Thyroid gland (tissue), 7 donors: ENCODE measurements around a stretch of chr2.

- PRO-cap, 2 experiments: no peak in any of the 2 experiments
- RAMPAGE, long total RNA, 5 experiments: no peak in any of the 5 experiments
Measured at GRCh38 chr2:62424930-62425452, 81.0 kb downstream of the TMEM17 start.

DNA sequence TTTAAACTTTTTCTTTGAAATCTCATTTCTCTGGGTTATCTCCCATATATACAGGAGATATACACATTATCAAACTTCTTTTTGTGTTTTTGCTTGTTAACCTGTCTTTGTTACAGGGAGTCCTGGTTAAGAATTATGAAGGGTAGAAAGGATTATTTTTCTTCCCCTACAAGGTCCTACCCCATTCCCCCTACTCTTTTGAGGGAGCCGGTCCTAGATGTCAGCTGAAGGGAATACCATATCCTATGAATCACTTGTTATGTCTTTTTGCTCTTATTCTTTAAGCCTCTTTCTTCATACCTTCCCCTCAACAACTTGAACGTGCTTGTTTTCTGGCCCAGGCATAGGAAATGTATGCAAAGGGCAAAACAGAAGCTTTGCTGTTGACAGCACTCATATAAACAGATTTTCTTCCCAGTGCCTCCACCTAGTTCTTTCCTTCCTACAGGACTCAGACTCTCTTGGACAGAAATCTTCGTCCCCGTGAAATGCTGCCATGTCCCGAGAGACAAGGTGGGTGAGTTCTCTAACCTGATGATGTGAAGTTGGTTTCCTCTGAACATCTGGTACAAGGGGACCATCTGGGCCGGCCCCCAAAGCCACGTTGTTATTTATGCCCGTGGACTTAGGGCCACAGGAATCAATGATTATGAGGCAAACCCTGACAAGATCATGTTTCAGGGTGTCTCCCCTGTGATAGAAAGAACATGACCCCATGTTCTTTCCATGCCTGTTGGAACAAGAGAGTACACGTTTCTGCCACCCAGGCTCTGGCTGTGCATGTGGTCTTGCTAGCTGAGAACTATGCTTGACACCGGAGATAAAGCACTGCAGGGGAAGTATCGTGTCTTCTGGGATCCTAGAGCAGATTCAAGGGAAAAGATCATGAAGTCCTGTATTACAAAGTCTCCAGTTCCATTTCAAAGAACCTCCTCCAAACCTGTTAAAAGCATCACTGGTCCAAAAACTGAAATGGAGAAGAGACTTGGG, 64.4 kb downstream of the TMEM17 start:
- PRO-cap, 2 experiments: no peak in any of the 2 experiments
- RAMPAGE, long total RNA, 5 experiments: no peak in any of the 5 experiments

DNA sequence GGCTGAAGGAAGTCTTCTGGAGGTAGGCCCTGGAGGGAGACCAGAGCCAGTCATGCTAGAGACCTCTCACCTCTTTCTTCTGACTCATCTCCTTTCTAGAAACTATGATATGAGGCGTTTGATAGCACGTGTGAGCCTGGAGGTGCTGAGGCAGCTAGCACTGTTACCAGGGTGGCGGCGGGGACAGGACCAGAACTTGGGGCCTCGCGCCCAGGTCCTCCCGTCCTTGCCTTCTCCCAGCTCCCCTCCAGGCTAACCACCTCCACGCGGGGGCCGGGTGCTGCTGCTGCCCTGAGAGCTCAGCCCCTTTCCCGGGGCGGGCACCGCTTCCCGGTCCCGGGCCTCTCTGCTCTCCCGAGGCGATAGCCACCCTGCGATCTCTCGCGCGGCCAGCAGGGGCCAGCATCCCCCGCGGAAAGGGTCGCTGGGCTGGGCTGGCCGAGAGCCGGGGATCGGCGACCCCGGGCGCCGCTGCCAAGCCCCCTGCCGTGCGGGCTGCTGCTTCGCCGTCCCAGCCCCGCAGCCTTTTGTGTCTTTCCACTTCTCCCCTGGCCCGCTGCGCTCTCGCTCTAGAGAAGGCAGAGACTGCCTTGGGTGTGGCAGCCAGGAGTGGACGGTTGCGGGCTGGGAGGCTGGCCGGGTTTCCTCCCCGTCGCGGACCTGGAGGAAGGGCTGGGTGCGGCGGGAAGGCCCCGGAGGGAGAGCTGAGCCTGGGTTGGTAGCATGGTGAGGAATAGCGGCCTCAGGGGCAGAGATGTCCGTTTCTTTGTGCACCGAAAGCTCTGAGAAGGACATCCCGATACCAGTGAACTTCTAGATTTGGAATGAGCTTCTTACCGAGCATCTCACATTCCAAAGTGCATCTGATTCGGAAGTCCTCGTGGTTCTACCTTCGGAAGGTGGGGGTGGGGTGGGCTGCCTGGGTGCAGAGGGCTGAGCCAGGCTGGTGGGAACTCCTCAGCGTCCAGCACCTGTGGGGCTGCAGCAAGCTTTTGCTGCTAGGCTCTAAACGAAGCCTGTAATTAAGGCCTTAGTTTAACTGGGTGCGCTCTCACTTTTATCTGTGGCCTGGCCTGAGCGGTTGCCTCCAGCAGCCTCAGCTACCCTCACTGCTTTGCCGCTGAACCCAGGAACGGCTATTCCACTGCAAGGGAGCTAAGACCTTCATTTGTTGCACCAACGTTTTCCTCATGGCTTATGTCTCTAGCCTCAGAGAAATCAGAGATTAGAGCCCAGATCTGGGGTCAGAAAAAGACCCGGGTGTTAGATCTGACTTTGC, 48.8 kb downstream of the TMEM17 start:
- PRO-cap, 2 experiments: no peak in any of the 2 experiments
- RAMPAGE, long total RNA, 5 experiments: no peak in any of the 5 experiments

GRCh38 chr2:63468427-63469076, 119.7 kb downstream of the WDPCP start:
- PRO-cap, 2 experiments: no peak in any of the 2 experiments
- RAMPAGE, long total RNA, 5 experiments: no peak in any of the 5 experiments

GRCh38 chr2:63589642-63590163, 940 bp downstream of the MDH1 start:
- PRO-cap, 2 experiments: peak in 1 of 2 experiments; most common minus-strand start chr2:63589772 (in 1)
- RAMPAGE, long total RNA, 5 experiments: no peak in any of the 5 experiments

- PRO-cap, 2 experiments: no peak in any of the 2 experiments
- RAMPAGE, long total RNA, 5 experiments: no peak in any of the 5 experiments
Measured at GRCh38 chr2:63613736-63614126, 25.0 kb downstream of the MDH1 start.

GRCh38 chr2:63684195-63684535, 95.4 kb downstream of the MDH1 start:
- PRO-cap, 2 experiments: no peak in any of the 2 experiments
- RAMPAGE, long total RNA, 5 experiments: no peak in any of the 5 experiments

DNA sequence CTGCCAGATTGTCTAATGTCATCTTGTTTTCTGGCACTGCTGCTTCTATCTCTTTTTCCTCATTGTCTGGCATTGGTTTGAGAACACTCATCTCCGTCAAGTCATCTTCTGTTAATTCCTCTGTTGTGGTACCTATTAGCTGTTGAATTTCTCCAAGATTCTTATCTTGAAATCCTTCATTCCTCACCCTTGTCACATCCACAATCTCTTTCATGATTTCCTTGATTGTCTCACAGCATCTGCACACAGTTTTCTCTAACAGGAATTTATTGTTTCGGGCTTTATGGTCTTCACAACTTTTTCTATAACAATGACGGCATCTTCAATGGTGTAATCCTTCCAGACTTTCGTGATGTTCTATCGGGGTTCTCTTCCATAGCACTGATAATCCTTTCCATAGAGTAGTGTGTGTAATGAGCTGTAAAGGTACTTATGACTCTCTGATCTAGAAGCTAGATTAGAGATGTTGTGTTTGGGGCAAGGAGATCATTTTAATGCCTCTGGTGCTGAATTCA, 69.2 kb downstream of the VPS54 start:
- PRO-cap, 2 experiments: no peak in any of the 2 experiments
- RAMPAGE, long total RNA, 5 experiments: no peak in any of the 5 experiments

DNA sequence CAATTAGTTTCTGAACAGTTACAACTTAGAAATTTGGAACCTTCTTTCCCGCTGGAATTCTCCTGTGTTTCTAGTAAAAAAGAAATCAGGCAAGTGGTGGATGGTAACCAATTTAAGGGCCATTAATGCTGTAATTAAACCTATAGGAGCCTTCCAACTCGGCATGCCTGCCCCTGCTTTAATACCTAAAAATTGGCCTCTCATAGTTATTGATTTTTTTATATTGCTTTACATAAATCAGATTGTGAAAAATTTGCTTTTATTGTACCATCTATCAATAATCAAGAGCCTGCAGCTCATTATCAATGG, 26.7 kb downstream of the VPS54 start:
- PRO-cap, 2 experiments: no peak in any of the 2 experiments
- RAMPAGE, long total RNA, 5 experiments: no peak in any of the 5 experiments

DNA sequence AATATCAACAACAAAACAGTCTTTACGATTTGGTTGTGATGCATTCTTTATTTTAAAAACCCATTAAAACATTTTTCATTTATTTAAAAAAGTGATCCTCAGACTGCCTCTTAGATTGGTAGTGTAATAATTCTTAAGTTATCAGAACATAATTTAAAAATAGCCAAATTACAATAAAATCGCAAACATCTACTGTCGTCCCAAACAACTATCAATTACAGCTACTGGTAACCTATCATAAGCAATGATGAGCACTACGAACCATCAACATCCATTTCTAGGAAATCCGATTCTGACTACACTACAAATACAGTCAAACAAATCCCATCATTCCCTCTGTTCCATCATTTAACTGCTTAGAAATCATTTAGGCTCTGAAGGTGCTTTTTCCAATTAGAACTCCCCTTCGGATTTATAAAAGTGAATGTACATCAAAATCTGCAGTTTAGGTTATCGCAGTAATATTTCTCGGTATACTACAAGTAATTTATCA, 1.6 kb downstream of the VPS54 start:
- PRO-cap, 2 experiments: no peak in any of the 2 experiments
- RAMPAGE, long total RNA, 5 experiments: no peak in any of the 5 experiments

GRCh38 chr2:64124681-64124880, 19.6 kb downstream of the PELI1 start:
- PRO-cap, 2 experiments: no peak in any of the 2 experiments
- RAMPAGE, long total RNA, 5 experiments: no peak in any of the 5 experiments

GRCh38 chr2:64138642-64139270, 5.5 kb downstream of the PELI1 start:
- PRO-cap, 2 experiments: no peak in any of the 2 experiments
- RAMPAGE, long total RNA, 5 experiments: no peak in any of the 5 experiments

- PRO-cap, 2 experiments: no peak in any of the 2 experiments
- RAMPAGE, long total RNA, 5 experiments: no peak in any of the 5 experiments
Measured at GRCh38 chr2:64210651-64211422, 66.6 kb upstream of the PELI1 start.

DNA sequence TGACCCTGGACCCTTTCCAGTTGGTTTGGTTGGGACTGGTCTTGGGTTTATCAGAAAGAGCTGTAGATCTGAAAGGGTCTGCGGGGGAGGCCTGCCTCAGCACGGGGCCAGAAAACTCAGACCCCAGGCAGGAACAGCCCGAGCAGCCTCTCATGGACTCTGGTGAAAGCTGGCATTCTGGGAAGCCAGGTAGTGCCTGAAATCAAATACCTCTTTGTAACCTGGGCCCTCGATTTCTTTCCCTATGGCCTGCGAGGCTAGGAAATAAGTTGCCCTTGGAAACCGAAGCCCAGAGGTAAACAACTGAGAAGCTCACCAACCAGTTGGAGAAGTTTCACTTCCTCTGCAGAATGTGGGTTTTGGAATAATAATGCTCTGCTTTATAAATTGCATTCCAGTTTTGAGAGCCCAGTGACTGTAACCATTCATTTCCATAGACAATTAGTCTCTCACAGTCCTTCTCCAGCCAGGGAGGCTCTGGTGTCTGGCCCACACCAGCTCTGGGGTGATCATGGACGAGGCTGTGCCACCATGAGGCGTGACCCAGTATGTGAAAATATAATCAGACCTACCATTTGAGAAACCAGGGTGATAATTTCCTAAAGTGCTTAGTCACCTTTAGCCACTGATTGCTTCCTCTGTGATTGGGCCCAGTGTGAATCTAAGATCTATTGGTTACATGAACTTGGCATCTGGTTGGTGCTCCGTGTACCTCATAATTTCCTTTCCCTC, 133.0 kb upstream of the PELI1 start:
- PRO-cap, 2 experiments: no peak in any of the 2 experiments
- RAMPAGE, long total RNA, 5 experiments: no peak in any of the 5 experiments

DNA sequence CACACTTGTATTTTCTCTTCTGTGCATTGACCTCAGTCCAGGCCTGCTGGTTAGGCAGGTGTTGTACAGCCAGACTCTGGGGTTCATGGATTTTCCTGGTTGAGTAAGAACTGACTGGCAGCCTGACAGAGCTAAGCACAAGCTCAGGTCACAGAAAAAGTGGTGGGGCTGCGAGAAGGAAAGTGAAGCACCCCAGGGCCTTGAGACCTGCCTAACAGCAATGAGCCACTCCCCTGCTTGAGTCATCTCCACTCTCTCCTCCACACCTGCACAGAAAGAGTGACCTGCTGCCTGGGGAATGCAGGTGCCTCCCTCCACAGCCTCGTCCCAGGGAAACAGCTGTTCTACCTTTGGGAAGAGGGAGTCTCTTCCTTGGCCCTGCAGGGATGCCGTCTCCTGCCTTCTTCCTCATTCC, 91.4 kb upstream of the LGALSL start:
- PRO-cap, 2 experiments: no peak in any of the 2 experiments
- RAMPAGE, long total RNA, 5 experiments: no peak in any of the 5 experiments

GRCh38 chr2:64516579-64517046, 7.5 kb upstream of the AFTPH start:
- PRO-cap, 2 experiments: no peak in any of the 2 experiments
- RAMPAGE, long total RNA, 5 experiments: no peak in any of the 5 experiments

DNA sequence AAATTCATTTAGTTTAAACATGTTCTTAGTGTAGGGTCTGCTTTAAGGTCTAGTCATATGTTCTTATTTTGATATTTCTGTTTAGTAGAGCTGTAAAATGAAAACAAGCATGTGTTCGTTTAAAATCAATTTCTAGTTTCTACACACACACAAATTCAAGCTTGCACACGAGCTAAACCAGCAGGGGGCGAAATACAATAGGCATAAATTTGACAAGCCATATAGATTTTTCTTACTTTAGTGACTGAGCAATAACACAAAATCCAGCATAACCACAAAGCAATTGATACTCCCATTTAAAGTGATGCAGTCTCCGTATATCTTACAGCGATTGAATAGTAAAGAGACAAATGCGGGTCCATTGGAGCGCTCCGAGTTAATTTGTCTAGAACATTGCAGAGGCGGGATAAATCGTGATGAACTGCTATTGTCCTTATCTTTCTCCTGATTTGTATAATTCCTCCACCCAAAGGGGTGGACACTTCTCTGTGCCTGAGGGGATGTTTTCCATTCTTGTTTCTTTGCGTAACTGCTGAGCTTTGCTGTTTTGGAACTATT, 1.3 kb upstream of the AFTPH start:
- PRO-cap, 2 experiments: no peak in any of the 2 experiments
- RAMPAGE, long total RNA, 5 experiments: no peak in any of the 5 experiments

- PRO-cap, 2 experiments: no peak in any of the 2 experiments
- RAMPAGE, long total RNA, 5 experiments: no peak in any of the 5 experiments
Measured at GRCh38 chr2:64627787-64628115, 26.0 kb downstream of the SERTAD2 start.

DNA sequence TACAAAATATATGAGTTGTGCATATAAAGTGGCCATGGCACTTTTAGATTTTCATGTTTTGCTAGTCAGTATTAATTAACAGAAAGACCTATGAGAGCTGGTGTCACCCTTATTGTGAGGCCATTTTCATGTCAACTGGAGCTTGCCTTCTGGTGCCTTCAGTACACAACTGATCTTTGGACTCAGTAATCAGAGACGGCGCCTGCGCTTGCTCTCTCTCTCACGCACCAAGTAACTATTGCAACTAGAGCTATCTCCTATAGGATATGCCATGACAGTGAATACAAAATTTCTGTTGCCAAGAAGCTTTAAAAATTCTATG, 3.0 kb downstream of the SERTAD2 start:
- PRO-cap, 2 experiments: no peak in any of the 2 experiments
- RAMPAGE, long total RNA, 5 experiments: no peak in any of the 5 experiments

GRCh38 chr2:64748652-64749083, 95.0 kb upstream of the SERTAD2 start:
- PRO-cap, 2 experiments: no peak in any of the 2 experiments
- RAMPAGE, long total RNA, 5 experiments: no peak in any of the 5 experiments